Measurements from ENCODE around the genes FURIN and MAN2A2.

DNA sequence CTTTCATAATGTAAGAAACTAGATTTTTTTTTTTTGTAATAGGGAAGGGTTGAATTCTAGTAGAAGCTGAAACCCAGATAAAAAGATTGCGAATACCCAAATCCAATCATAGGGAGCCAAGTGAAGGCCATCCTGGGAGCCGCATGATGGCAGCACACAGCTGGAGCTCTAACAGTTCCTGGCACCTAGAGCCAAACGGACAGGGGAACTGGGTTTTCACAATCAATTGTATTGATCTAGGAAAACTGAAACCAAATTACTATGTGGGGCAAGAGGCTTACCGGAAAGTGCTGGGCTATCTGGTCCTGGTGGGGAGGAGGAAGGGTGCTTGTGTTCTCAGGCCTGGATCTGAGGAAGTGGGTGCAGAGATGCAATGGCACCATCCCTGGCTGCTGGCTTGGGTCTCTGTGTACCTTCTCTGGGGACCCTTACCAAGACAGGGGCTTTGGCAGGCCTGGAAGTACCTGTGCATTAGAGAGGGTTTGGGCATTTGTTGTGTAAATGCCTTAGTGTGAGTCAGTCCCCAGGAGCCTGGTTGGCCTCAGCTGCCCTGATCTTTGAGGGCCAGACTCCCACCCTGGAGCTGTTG is 9.1 kb upstream of the FURIN start:
- PRO-cap = no peak
- RAMPAGE, long total RNA, 4 experiments = no peak in any of the 4 experiments

DNA sequence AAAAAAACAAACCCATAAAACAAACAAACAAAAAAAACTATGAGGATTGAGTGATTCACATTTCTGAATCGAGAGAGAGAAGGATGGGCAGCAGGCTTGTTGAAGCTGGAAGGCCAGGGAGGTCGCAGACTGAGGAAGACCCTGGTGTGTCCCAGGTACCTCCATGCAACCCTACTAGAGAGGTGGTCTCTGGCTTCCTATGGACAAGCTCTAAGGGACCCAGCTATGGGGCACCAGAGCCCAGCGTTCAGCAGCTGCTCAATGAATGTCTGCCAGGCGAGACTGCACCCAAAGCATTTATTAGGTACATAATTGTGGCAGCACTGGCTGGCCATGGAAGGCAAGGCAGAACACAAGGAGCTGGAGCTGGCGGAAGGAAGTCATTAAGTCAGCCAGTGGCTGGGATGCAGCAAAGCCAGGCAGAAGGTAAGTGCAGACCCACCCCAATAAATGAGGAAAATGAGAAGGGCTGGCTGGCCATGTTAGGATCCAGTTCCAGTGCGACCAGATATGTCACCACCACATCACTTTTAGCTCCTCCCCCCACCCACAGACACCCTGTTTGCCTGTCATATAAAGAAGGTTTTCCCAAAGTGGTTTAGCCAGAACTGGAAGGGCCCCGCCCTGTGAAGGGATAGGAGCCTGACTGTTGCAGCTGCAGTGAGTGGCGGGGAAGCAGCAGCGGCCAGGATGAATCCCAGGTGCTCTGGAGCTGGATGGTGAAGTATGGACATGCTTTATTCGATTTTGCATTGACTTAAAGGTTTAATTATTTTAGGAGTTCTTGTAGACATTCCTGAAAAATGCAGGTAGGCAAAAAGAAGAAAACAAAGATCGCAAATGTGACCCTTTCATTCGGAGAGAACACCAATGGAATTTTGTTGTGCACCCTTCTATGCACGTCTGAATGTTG is at the start of gene FURIN:
TSS of gene FURIN (plus strand) at position 601 of the 913 bp plus-strand sequence.
- PRO-cap = no peak
- RAMPAGE, long total RNA, 4 experiments = no peak in any of the 4 experiments

GRCh38 chr15:90872606-90873301 is 4.4 kb downstream of the FURIN start:
- PRO-cap = unidirectional peak, minus-strand start at chr15:90873026
- RAMPAGE, long total RNA, 4 experiments = no peak in any of the 4 experiments

DNA sequence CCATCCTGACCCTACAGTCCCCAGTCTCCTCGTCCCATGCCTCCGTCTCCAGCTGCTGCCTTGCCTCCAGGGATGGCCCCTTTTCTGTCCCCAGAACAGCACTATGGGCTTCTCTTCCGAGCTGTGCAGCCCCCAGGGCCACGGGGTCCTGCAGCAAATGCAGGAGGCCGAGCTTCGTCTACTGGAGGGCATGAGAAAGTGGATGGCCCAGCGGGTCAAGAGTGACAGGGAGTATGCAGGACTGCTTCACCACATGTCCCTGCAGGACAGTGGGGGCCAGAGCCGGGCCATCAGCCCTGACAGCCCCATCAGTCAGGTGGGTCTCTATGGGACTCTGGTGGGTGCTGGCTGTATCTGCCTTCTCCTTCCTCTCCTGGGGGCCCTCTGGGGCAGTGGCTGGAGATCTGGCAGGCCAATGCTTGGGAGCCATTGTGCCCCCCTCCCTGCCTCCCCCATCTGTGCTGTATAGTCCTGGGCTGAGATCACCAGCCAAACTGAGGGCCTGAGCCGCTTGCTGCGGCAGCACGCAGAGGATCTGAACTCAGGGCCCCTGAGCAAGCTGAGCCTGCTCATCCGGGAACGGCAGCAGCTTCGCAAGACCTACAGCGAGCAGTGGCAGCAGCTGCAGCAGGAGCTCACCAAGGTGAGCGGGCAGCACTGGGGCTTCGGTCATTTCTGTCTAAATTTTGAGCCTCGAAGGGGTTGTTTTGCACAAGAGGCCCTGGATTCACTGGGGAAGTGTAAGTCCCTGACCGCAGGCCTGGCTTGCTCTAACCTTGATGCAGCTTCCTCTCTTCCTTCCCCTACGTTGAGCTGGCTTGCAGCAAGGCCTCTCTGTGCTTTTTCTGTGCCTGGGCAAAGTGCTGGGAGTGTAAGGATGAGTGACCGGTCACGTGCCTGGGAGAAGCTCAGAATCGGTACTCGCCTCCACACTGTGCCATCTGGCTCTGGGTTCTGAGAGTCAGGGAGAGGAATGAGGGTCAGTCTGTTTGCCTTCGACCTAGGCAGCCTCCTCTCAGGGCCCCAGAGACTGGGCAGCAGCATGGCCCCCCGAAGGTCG is 969 bp downstream of the FES start:
- PRO-cap = bidirectional peak, plus-strand start at position 937 of the sequence, minus-strand start at position 782 of the sequence
- RAMPAGE, long total RNA, 4 experiments = start-site peak on the plus strand in 1 of 4 experiments, centred at position 355 of the sequence, 31 reads per replicate

- PRO-cap = bidirectional peak, plus-strand start at chr15:90903302, minus-strand start at chr15:90903241; bidirectional peak, plus-strand start at chr15:90903337, minus-strand start at chr15:90903336
- RAMPAGE, long total RNA, 4 experiments = no peak in any of the 4 experiments
Measured at GRCh38 chr15:90902822-90903672, at the start of gene MAN2A2. TSS of gene MAN2A2 (plus strand) at chr15:90903302.

- PRO-cap = no peak
- RAMPAGE, long total RNA, 4 experiments = no peak in any of the 4 experiments
Measured at GRCh38 chr15:90905189-90905764, 2.2 kb downstream of the MAN2A2 start.

DNA sequence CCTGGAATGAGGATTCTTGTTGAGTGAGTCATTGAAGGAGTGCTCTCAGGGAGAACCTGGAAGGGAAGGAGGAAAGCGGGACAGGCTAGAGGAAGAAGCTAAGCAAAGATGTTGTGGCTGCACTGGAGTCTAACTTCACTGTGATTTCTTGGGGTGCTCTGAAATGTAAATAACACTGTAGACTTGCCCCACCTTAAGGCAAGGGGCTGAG is 307.2 kb downstream of the SV2B start:
- PRO-cap = no peak
- RAMPAGE, long total RNA, 4 experiments = no peak in any of the 4 experiments

DNA sequence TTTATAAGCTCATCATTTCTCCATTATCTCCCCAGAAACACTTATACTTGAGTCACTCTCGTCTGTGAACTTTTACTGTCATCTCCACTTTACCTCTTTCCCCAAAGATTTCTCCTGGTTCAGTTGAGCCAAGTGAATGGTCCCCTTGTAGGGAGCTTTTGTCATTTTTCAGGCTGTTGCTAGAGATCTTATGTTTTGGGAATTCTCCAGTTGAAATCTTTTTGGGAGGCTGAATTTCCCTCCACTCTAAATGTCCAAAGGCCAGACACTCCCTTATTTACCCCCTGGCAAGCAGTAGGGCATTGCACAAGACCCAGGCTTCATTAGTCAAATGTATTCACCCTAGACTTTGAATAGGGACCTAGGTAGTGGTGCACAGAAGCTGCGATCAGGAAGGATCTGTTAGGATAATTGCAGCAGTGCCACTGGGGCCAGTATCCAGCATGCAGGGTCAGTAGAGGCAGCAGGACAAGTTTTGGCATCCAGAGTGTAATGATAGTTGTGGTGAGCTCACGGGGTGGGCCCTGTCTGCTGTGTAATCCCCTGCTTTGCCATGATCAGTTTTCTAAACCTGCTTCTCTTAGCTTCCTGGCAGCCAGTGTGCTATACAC is 356.5 kb upstream of the SLCO3A1 start:
- PRO-cap = no peak
- RAMPAGE, long total RNA, 4 experiments = no peak in any of the 4 experiments

GRCh38 chr15:91852293-91853166 is 978 bp upstream of the SLCO3A1 start:
- PRO-cap = bidirectional peak, plus-strand start at chr15:91853004, minus-strand start at chr15:91852934
- RAMPAGE, long total RNA, 4 experiments = no peak in any of the 4 experiments

DNA sequence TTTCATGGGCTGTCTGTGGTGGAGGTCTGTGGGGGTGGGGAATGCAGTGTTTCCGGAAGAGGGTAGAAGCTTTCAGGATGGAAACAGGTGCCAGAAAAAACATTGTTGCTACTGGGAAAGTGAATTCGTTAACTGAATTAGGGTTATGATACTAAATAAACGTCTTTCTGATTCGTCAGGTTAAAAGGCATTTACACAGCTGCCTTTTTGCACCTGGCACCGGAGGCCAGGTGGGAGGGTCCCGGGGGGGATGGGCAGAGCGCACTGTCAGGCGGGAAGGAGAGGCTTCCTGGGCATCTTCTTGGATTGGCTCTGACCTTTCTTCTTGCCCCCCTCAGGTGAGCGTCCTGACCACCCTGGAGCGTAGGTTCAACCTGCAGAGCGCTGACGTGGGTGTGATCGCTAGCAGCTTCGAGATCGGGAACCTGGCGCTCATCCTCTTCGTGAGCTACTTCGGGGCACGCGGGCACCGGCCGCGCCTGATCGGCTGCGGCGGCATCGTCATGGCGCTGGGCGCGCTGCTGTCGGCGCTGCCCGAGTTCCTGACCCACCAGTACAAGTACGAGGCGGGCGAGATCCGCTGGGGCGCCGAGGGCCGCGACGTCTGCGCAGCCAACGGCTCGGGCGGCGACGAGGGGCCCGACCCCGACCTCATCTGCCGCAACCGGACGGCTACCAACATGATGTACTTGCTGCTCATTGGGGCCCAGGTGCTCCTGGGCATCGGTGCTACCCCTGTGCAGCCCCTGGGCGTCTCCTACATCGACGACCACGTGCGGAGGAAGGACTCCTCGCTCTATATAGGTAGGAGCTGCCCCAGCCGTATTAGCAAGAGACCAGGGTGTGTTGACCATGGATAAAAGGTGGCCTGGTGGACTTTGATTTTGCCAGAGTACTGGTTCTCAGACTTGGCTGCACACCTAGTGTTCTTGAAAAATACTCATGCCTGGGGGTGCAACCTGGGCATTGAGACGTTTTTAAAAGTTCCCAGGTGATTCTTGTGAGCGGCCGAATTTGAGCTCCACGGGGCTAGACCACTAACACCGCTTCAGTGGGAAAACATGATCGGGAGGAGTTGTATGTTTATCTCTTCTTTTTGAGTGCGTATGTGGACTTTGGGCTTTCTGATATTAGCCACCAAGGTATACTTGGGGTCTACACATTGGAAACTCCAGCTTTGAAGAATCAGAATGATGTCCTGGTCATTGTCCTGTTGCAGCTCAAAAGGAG is 62.6 kb downstream of the SLCO3A1 start:
- PRO-cap = no peak
- RAMPAGE, long total RNA, 4 experiments = start-site peak on the plus strand in 1 of 4 experiments, centred at position 1,136 of the sequence, 9 reads per replicate

GRCh38 chr15:91947740-91948927 is 94.6 kb downstream of the SLCO3A1 start:
- PRO-cap = no peak
- RAMPAGE, long total RNA, 4 experiments = no peak in any of the 4 experiments

- PRO-cap = no peak
- RAMPAGE, long total RNA, 4 experiments = no peak in any of the 4 experiments
Measured at GRCh38 chr15:92101590-92102160, 248.2 kb downstream of the SLCO3A1 start.

- PRO-cap = no peak
- RAMPAGE, long total RNA, 4 experiments = no peak in any of the 4 experiments
Measured at GRCh38 chr15:92795503-92795880, 104.6 kb upstream of the CHD2 start.

DNA sequence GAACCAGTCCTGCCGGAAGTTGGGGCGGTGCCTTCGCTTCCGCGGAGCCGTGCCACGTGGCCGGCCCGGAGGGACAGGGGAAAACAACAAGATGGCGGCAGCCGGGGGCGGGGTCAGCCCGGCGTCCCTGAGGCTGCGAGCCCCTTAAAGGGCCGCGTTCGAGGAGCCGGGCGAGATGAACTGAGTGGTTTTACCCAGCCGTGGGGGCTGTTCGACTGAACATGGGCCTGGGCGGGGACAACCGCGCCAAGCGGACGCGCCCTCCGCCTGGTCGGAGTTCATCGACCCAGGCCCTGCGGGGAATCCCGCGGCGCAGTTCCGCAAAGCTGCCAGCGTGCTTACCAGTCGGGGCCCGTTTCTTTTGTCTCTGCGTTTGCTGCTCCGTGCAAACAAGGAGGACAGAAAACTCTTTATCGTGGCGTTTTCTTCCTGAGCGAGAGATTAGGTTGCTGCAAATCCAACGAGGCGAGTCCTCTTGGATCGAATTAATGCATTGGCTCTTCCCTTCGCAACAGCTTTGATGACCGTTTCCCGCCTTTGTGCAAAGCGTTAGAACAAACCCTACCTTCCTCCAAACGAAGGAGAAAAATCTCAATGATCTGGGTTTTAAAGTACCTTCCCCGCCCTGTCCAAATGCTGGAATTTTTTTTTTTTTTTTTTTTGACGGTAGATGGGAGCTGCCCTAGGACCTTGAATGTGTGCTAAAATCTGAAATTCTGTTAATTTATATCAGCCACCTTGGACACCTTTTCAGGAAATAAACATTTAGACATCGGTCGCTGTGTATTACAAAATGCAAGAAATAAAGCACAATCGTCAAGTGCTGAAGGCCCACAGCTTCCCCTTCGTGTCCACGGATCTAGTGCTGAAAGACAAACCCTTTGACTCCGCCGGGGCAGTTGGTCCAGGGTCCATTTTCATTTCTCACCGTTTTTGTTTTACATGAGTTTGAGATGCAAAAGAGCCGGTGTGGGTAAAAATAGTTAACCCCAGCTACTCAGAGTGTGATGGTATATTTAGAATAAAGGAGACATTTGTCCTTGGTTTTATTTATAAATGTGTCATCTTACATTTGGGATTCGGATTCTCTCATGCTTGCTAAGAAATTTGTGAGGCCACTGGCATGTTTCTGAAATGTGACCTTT is 90.4 kb upstream of the CHD2 start:
- PRO-cap = bidirectional peak, plus-strand start at position 81 of the sequence, minus-strand start at position 182 of the sequence; bidirectional peak, plus-strand start at position 323 of the sequence, minus-strand start at position 358 of the sequence; bidirectional peak, plus-strand start at position 834 of the sequence, minus-strand start at position 577 of the sequence; unidirectional peak, minus-strand start at position 867 of the sequence
- RAMPAGE, long total RNA, 4 experiments = start-site peak on the minus strand in 3 of 4 experiments, centred at positions 484 to 602 of the sequence, 18 to 46 reads per replicate

DNA sequence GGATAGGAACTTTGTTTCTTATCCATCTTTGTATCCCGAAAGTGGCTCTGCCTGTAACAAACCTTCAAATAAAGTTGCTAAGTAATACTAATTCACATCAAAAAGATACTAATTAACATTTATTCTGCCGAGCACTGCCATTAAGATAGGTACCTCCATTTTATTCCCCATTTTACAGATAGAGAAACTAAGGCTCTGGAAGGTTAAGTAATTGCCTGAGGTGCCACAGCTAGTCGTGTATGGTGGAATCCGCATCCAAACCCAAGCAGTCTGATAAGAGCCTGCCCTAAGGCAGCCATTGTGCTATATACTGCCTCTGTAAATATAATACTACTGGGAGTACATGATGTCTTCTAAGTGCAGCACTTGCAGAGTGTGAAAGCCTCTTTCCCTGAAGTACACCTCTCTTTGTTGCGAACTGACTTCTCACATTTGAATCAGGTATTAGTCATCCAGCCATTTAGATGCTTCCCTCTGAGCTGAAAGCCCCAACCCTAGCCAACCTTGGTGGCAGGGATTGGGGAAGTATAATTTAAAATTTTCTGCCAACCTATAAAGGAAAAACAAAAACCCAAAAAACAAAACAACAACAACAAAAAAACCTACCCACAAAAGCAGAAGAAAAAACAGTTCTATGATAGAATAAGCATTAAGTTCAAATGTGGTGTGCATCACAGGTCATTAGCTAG is 78.5 kb upstream of the CHD2 start:
- PRO-cap = no peak
- RAMPAGE, long total RNA, 4 experiments = no peak in any of the 4 experiments

- PRO-cap = unidirectional peak, minus-strand start at chr15:92882087; bidirectional peak, plus-strand start at chr15:92882829, minus-strand start at chr15:92882340
- RAMPAGE, long total RNA, 4 experiments = no peak in any of the 4 experiments
Measured at GRCh38 chr15:92881727-92882486, 18.2 kb upstream of the CHD2 start.

DNA sequence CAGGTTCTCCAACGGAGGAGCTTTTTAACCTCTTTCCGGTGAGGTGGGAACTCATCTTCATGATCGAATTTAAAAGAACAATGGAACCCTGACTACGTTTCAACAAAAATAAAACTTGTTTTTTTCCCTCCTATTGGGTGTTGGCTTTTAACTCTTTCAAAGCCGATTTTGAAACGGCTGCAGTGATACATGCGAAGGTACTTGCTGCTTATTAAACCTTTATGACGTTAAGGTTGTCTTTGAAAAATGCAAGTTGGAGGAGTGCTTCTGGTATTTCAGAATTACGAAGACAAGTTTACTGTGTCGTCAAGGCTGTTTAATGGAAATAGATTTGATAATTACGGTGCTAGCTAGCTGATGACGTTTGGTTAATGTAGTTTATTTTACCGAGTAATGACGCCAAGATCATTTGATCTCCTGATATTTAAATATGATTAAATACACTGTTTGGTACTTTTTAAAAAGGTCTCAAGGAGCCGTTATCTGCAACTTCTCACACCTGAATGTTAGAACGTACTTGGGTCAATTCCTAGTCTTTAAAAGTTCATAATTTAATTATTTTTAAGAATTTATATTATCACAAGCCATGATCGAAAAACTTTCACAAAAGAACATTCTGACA is 16.4 kb upstream of the CHD2 start:
- PRO-cap = bidirectional peak, plus-strand start at position 222 of the sequence, minus-strand start at position 82 of the sequence; unidirectional peak, minus-strand start at position 508 of the sequence
- RAMPAGE, long total RNA, 4 experiments = no peak in any of the 4 experiments

- PRO-cap = no peak
- RAMPAGE, long total RNA, 4 experiments = no peak in any of the 4 experiments
Measured at GRCh38 chr15:92895852-92896252, 4.3 kb upstream of the CHD2 start.

DNA sequence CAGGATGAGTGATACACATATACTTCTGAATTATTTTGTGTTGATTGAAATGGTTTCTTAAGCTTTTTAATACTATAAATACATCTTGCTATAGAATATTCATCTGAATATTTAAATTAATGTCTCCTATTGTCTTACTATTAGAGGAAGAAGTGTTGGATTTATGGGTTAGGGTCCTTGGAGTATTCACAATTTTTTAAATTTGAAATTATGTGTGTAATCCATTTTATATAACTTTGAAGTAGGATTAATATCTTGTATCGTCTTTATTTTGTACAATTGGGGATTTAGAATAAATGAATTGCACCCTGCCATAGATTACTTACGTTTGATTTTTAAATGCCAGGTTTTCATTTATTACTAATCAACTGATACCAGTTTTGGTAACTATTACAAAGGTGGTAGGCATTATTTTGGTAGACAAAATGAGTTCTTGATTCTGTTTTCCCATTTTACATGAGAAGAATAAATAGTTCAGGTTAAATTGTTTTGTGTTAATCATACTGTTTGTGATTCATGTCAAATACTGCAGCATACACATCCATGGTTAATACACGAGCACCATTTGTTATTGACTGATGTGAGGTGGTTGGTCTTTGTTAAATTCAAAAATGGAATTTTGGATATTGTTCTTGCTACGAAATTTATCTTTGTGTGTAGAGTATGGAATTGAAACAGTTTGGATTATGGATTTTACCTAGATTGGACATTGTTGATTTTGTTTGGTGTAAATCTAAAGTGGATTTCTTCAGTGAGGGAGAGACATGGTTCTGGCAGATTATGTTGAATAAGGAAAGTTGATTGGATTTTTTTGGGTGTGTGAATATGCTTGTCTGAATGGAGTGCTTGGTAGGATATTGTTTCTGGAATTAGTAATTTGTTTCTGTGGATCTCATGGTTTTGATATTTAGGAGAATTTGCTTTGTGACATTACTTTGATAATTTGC is 1.4 kb upstream of the CHD2 start:
- PRO-cap = no peak
- RAMPAGE, long total RNA, 4 experiments = no peak in any of the 4 experiments

- PRO-cap = no peak
- RAMPAGE, long total RNA, 4 experiments = no peak in any of the 4 experiments
Measured at GRCh38 chr15:92906468-92907721, 6.8 kb downstream of the CHD2 start.

Measured in gastroesophageal sphincter (tissue), 4 donors.